Spinal cord (tissue), 3 donors: ENCODE measurements around a stretch of chr15.

- PRO-cap = no peak
- RAMPAGE, long total RNA = no peak
These were observed 869 bp downstream of the LPCAT4 start for GRCh38 chr15:34365802-34366851.

GRCh38 chr15:34789578-34790669 is 5.4 kb downstream of the ACTC1 start:
- PRO-cap = no peak
- RAMPAGE, long total RNA = no peak

DNA sequence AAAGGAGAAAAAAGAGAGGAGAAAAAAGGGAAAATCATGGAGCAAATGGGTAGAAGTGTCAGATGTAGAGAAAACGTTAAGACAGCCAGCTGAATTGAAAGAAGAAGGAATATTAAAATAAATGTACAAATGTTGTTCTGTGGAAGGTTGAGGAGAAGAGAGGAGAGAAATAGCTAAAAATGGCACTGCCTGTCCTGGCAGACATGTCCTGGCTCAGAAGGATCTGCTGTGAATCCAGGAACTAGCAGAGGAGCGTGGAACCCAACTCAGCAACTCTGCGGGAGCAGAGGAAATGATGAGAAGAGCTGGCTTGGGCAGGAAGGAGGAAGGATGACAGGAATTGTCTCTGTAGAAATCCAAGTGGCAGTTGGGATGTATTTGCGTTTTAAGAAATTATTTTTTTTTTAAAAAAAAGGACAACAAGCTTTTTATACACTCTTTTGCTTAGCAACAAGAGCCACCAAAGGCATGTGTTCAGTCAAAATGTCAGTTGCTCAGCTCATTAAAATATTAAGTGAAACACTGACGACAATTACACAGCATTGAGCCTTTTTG is 16.2 kb downstream of the NANOGP8 start:
- PRO-cap = no peak
- RAMPAGE, long total RNA = no peak

DNA sequence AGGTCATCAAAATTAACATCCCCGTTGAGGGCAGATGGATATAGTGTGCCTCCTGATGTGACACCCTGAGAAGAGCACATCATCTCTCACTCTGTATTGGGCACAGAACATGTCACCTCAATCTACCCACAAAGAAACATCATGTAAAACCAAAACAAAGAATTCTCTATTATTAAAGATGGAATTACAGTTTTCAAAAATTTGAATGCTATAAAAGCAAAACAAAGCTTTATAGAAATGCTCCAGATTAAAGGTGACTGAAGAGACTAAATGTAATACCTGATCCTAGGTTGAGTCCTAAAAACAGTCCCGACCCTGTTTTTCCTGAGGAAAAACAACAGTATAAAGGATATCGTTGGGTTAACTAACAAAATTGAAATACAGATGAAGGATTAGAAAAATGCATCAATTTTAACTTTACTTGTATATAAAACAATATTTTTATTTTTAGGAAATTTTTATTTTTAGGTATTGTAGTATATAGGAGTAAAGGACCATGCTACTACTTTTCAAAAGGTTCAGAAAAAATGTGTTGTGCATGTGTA is 222.2 kb upstream of the NANOGP8 start:
- PRO-cap = no peak
- RAMPAGE, long total RNA = no peak

DNA sequence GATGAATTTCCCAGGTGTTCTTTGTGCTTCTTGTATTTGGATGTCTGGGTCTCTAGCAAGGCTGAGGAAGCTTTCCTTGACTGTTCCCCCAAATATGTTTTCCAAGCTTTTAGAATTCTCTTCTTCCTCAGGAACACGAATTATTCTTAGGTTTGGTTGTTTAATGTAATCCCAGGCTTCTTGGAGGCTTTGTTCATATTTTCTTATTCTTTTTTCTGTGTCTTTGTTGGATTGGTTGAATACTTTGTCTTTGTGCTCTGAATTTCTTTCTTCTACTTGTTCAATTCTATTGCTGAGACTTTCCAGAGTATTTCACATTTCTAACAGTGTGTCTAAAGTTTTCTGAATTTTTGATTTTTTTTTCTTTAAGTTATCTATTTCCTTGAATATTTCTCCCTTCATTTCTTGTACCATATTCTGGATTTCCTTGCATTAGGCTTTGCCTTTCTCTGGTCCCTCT is 188.1 kb downstream of the DPH6 start:
- PRO-cap = no peak
- RAMPAGE, long total RNA = no peak

DNA sequence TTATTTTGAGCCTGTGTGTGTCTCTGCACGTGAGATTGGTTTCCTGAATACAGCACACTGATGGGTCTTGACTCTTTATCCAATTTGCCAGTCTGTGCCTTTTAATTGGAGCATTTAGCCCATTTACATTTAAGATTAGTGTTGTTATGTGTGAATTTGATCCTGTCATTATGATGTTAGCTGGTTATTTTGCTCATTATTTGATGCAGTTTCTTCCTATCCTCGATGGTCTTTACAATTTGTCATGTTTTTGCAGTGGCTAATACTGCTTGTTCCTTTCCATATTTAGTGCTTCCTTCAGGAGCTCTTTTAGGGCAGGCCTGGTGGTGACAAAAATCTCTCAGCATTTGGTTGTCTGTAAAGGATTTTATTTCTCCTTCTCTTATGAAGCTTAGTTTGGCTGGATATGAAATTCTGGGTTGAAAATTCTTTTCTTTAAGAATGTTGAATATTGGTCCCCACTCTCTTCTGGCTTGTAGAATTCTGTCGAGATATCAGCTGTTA is 156.2 kb downstream of the DPH6 start:
- PRO-cap = no peak
- RAMPAGE, long total RNA = no peak

DNA sequence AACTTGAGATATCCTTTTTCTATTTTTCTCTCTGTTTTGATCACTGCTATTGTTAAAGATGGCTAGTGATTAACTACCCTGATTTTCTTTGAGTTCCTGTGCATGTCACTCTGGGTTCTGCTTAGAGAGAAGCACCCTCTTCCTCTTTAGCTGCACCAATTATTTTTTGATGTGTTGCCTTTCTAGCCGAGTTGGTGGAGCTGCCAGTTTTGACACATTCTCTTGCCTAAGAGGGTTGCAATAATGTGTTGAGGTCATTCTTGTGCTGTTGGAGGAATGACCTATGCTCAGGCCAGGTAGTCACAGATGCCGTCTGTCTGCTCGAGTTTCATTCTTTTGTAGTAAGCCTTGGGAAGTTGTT is 84.5 kb upstream of the DPH6 start:
- PRO-cap = no peak
- RAMPAGE, long total RNA = no peak

DNA sequence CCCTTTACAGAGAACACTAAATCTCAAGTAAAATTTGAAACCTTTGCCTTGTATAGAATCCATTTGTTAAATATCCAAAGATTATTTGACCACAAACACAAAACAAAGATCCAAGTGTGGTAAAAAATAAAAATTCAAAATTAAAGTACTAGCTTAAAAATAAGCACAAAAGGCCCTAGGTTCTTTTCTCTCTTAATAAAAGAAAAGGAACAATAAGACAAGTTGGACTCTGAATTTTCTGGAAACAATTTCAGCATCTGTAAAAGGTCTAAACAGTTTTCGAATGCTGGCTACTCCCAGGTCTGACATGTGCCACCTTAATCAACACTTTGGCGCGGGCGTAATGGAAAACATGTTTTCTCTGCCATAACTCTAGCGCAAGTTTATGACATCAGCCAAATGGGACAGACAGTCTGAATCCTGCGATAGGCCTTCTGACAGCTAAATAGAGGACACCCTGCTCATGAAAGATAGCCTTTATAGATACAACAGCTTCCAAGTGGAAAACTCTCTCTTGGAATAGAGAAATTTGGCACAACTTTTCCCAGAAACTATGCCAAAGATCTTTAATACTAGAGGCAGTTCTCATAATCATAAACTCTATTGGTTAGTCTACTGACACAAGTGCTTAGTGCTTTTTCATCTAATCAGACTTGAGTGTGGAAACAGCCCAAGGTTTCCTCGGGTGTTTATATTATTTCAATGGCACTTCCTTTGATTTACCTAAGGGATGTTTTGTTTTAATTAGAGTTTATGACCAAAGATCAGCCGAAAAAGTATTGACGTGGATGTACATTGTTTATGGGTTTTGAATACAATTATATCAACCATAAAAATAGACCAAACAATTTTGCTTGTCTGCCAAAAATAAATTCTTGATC is 120.0 kb upstream of the DPH6 start:
- PRO-cap = no peak
- RAMPAGE, long total RNA = no peak

GRCh38 chr15:36047186-36047816 is 501.3 kb upstream of the DPH6 start:
- PRO-cap = no peak
- RAMPAGE, long total RNA = no peak

DNA sequence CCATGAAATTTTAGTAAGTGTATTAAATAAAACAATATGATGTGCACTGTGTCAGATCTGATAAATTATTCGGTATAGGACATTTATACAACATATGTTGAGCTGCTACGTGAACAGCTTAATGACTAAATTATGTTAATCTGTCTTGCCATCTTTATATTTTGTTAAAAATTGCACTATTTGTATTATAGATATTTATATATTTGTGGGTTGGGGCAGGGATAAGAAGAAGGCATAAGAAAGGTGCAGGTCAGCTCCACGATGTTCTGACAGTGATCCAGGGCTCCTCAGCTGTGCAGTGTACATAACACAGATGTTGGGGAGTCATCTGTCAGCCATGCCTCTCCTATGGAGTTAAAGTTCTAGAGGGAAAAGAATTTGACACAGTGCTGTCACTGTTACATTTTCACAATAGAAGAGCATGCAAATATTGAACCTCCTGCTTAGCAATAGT is 20.1 kb downstream of the CDIN1 start:
- PRO-cap = no peak
- RAMPAGE, long total RNA = no peak

DNA sequence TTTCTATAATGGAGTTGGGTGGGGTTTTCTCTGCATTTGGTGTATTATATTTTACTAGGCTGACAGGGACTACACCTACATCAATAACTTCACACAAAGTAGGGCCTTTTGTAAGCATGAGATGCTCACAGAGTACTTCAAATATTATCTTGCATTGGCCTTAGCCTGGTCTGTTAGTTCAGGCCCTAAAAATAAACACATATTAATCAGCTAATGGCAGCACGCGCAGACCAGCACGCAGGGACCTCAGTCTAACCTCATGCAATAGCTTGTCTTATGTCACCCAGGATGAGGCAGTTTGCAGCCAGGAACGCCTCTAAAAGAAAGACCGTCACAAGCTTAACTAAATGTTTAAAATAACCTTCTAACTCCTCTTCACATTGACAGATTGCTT is 212.3 kb downstream of the CDIN1 start:
- PRO-cap = no peak
- RAMPAGE, long total RNA = no peak

- PRO-cap = no peak
- RAMPAGE, long total RNA = no peak
These were observed 229.8 kb downstream of the CDIN1 start for GRCh38 chr15:36809113-36809805.

GRCh38 chr15:36887038-36887756 is 213.2 kb downstream of the MEIS2 start:
- PRO-cap = no peak
- RAMPAGE, long total RNA = no peak

DNA sequence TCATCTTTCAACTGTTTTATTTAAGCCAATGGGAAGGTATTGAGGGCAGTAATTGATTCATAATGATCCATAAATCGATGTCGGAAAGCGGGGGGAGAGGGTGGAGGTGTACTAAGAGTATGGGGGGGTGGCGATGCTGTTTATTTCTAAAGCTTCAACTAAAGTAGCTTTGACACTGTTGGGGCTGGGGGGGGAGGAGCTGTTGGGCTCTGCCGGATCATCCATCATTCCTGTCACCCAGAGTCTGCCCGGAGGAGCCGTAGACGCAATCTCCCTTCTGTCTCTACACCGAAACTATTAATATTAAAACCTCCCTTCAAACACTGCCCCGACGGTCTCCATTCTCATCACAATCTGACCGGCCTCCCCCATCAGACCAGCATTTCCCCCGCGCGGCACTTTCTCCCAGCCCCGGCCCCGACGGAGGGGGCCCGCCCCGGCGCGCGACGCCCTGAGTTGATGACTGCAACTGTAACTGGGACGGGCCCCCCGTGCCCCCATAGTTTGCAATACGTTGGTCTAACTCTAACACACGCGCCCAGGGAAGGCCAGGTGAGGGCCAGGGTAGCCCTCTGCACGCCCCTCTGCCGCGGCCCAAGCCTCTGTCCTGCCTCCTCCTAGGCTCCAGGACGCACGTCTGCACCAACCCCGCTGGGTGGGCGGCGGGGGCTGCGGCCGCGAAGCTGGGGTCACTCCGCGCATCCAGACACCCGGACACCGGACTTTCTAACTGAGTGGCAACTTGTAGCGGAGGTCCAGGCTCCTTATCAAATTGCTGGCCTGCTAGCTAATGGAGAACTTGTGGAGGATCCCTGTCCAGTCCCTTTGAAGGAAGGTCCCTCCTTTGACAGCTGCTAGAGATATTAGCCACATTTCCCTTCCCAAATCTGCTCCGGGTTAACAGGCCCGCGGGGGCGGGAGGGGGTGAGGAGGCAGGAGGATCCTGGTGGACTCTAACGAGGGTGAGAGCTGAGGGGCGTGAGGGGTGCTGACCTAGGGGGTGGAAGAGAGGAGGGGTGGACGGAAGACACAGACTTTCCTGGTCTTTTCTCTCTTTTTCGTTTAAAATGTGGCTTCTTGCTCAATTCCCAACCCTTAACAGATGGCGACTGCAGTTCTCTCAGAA is 212.0 kb downstream of the MEIS2 start:
- PRO-cap = no peak
- RAMPAGE, long total RNA = no peak

GRCh38 chr15:37019834-37020680 is 80.3 kb downstream of the MEIS2 start:
- PRO-cap = no peak
- RAMPAGE, long total RNA = no peak

GRCh38 chr15:37098893-37099854 is 1.2 kb downstream of the MEIS2 start:
- PRO-cap = no peak
- RAMPAGE, long total RNA = no peak

- PRO-cap = no peak
- RAMPAGE, long total RNA = no peak
These were observed 22.2 kb upstream of the MEIS2 start for GRCh38 chr15:37122494-37122967.

- PRO-cap = no peak
- RAMPAGE, long total RNA = no peak
These were observed 376.2 kb upstream of the TMCO5A start for GRCh38 chr15:37558209-37558613.

- PRO-cap = no peak
- RAMPAGE, long total RNA = no peak
These were observed 56.8 kb upstream of the TMCO5A start for GRCh38 chr15:37877728-37877983.

DNA sequence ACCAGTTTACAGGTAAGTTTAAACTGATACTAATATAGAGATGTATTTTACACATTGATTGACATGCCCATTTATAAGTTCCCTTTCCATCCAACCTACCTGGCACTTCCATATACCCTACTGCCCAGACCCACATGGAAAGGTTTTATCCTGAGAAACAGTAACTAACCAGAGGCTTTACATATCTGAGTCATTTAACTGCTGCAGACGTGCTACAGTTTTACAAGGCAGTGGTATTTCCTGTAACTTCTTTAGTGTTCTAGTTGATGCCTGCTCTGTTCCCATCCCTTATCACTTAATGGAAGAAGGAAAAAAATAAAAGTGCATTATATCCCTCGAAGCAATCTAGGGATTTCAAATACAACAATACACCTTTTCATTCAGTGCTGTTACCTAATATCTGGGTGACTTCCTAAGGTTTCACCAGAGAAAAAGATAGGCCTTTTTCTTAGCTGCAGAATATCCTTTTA is 107.1 kb downstream of the TMCO5A start:
- PRO-cap = no peak
- RAMPAGE, long total RNA = no peak